Measurements from ENCODE around the genes DMBT1 and C10orf120.

DNA sequence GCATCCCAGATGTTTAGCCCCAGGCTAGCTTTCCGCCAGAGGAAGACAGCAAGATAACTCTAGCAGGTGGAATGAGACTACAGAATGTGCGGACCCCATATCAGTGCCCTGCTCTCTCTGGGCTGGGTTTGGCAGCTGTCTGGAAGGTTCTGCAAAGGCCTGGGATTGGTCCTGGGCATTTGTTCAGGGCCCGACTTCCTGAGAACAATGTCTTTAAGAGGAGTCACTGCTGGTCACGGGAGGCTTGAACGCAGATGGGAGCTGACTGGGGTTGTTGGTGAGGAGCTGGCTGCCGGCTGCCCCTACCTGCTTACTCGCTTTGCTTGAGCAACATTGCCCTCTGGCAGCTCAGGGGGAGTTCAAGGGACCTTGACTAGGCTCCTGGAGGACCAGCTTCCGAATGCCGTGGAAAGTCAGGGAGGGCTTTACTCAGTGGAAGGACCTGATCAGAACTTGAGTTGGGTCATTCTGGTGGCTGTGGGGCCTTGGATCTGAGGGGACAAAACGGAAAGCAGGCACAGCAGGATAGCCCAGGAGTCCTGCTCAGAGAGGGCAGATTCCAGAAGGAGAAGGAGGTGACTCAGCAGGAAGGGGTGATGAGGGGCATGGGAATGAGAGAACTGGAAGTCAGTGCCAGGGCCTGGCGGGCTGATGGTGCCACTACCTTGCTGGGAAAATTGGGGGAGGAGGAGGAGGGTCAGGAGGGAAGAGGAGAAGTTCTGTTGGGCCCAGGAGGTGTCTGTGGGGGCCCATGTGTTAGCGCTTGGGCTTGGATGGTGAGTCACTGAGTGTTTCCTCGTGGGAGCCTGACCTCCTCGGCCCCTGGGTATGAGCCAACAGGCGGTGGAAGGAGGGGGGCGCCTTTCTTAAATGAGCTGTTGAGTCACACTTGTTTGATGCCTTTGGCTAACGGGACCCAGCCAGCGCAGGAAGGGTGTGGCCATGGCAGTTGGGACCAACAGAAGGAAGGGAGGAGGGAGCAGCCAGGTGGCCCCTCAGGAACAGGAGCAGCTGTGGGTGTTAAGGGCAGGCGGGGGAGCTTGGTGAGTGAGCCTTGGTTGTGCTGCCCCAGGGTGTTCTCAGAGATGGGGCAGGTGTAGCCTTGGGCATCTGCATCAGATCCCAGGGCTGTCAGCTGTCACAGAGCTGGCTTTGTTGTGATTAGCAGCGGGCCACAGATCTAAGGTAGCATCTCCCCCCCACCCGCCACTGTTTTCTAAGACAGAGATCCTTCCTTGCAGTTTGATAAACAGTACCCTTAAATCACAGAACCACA lies 130.2 kb upstream of the BTBD16 start:
- PRO-cap, result no peak

DNA sequence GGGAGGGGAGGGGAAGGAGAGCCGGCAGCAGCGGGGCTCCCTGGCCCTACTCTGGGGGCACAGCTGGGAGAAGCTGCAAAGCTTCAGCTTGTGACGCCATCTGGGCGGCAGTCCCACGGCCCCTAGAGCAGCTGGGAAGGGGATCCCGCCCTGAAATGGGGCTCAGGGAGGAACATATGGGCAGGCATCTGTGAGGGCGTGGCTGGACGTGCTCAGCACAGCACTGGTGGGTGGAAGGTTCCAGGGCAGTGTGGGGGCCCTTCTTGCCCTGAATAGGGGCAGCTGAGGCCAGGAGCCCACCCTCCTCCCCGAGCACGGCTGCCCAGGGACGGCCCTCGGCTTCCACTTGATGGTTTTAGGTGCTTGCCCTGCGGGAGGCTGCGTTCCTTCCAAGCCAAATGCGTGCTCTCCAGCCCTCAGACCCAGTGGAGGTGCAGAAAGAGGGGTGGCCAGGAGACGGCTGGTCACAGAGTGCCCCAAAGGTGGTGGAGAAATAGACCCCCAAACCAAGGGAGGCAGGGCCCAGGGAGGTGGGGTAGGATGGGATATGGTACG lies 120.9 kb upstream of the BTBD16 start:
- PRO-cap, result no peak

DNA sequence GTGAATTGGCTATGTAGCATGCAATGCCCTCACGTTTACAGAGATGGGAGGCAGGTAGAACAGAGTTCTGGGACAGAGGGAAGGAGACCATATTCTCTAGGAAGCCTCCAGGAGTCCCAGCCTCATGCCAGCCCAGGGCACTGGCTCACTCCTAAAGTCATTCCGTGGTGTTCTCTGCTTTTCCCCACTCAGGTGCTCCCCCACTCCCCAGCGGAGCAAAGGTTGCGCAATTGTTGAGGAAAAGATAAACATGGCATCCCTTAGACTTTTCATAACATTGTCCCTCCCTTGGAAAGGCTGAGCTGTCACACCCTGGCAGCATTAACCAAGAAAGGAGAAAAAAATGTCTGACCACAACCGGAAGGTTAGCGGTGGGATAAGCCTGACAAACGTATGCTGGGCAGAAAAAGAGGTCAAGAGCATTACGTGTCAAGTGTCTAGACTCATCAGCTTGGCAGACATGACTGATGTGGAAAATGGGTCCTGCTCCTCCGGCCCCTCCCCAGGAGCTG lies 29.9 kb downstream of the BTBD16 start:
- PRO-cap, result no peak

- PRO-cap, result no peak
Observed at GRCh38 chr10:122375787-122375967, 1.2 kb downstream of the PLEKHA1 start.

GRCh38 chr10:122379999-122380369 lies 5.5 kb downstream of the PLEKHA1 start:
- PRO-cap, result no peak

DNA sequence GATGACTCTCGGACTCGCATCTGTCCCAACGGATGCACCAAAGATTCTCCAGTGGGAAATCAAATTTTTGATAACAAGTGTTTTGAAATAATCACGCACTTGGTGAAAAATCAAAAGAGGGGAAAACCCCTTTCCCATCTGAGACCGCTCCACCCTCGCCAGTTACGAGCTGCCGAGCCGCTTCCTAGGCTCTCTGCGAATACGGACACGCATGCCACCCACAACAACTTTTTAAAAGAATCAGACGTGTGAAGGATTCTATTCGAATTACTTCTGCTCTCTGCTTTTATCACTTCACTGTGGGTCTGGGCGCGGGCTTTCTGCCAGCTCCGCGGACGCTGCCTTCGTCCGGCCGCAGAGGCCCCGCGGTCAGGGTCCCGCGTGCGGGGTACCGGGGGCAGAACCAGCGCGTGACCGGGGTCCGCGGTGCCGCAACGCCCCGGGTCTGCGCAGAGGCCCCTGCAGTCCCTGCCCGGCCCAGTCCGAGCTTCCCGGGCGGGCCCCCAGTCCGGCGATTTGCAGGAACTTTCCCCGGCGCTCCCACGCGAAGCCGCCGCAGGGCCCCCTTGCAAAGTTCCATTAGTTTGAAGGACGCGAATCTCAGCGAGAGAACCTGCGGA lies 565 bp upstream of the HTRA1 start:
- PRO-cap, result no peak

GRCh38 chr10:122489299-122489651 lies 27.9 kb downstream of the HTRA1 start:
- PRO-cap, result no peak

DNA sequence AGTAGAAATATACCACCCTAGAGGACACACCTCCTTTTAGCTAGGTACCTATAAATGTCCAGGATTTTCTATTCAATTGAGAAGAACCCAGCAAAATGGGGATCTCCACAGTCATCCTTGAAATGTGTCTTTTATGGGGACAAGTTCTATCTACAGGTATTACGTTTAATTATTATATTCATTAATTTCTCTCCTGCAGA lies at the start of gene DMBT1:
TSS of gene DMBT1 (plus strand) at position 79 of the 200 bp plus-strand sequence.
- PRO-cap, result no peak

DNA sequence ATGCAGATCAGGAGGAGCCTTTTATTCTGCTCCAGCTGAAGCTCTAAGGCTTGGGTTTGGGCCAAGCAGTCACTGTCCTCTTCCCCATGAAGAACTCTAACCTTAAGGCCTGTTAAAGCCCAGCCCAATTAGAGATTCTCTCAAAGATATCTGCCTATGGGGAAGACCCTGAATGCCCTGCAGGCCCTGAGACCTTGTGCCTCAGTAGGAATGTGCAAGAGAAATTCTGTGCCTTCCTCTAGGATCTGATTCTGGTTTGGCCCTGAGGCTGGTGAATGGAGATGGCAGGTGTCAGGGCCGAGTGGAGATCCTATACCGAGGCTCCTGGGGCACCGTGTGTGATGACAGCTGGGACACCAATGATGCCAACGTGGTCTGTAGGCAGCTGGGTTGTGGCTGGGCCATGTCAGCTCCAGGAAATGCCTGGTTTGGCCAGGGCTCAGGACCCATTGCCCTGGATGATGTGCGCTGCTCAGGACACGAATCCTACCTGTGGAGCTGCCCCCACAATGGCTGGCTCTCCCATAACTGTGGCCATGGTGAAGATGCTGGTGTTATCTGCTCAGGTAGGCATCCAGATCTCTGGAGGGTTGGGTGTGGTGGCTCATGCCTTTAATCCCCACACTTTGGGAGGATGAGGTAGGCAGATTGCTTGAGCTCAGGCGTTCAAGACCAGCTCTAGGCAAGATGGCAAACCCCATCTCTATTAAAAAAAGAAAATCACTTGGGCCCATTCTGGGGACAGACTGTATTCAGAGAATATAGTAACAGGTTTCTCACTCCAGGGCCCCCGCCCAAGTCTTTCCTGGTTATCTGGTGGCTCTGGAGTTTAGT lies 15.8 kb downstream of the DMBT1 start:
- PRO-cap, result no peak

GRCh38 chr10:122585912-122586321 lies 25.4 kb downstream of the DMBT1 start:
- PRO-cap, result no peak

GRCh38 chr10:122643004-122643571 lies 29.6 kb upstream of the SPADH start:
- PRO-cap, result no peak

- PRO-cap, result no peak
Observed at GRCh38 chr10:122699617-122700171, at the start of gene C10orf120. TSS of gene C10orf120 (minus strand) at chr10:122699846.

DNA sequence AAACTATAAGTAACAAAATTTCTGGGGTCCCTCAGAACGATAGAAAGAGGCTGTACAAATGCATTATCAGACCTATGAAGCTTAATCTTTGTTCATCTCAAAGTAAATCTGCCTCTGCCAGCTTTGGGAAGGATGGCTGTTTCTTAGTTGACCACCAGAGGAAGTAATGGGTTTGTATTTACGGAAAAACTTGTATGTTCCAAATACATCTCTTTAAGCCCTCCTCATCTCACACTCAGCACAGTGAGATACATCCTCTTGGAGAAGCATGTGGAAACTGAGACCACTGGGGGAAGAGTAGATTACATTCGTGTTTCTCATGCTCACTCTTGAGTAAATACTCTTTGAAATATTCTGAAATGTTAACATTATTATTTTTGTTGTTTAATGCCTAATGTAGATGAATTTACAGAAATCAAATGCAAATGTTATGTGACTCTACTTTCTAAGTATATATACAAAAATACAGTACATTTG lies 1.0 kb downstream of the PSTK start:
- PRO-cap, result no peak

DNA sequence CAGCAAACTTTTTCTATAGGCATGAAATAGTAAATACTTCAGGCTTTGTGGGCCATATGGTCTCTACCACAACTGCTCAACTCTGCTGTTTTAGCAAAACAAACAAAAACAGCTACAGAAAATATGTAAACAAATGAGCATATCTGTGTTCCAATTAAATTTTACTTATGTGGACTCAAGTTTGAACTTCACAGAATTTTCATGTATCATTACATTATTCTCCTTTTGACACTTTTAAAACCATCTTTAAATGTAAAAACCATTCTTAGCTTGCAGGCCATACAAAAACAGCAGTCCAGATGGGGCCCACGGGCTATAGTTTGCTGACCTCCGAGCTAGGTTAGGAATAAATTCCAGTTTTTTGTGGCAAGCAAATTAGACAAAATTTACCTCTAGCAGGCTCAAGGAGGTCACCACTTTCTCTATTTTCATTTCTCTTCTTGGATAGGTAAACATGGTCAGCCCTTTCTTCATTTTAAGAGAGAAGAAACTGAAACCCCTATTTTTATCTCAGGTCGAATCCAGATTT lies 10.9 kb downstream of the IKZF5 start:
- PRO-cap, result no peak

GRCh38 chr10:123204984-123205524 lies 50.9 kb downstream of the BUB3 start:
- PRO-cap, result no peak

DNA sequence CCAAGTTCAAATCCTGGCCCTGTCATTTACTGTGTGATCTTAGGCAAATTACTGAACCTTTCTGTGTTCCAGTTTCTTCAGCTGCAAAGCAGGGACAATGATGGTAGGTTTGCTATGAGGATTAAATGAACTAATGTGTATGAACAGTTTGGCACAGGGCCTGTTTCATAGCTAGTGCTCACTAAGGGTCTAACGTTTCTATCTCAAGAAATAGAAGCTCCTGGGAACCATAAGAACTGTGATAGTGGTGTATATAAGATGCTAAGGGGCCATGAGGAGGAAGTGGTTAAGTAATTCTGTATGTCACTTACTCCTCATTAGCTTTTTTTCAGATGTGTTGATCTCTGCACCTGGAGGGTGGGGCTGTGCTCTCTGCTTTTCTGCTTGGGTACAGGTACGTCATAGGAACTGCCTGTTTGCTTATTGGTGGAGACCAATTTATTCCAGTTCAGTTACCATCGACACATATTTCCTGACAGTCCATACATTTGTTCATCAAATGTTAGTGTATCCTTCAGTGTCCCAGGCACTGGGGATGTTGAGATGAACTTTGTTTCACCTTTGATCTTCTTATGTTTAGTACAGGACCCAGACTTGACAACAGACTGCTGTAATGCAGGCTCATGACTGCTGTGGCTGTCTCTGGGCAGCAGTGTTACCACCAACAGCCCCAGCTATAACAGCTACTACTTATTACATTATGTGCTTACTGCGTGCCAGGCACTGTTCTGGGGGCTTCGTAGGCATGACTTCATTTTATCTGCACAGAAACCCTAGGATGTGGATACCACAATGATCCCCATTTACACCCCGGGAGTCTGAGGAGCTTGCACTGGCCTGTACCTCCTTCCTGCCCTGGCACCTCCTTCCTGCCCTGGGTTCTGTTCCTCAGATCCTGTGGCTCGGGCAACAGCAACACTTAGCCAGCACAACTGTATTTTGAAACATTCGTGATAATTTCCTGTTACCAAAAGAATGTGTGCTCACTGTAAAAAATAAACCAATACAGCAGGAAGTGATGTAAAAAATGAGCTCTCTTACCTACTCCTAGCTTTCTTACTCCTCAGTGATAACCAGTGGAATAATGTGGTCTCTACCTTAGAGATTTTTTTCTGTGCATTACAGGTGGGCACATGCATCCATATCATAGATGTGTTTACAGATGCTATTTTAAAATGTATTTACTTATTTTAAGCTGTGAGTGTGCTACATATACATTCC lies 87.4 kb downstream of the BUB3 start:
- PRO-cap, result no peak

DNA sequence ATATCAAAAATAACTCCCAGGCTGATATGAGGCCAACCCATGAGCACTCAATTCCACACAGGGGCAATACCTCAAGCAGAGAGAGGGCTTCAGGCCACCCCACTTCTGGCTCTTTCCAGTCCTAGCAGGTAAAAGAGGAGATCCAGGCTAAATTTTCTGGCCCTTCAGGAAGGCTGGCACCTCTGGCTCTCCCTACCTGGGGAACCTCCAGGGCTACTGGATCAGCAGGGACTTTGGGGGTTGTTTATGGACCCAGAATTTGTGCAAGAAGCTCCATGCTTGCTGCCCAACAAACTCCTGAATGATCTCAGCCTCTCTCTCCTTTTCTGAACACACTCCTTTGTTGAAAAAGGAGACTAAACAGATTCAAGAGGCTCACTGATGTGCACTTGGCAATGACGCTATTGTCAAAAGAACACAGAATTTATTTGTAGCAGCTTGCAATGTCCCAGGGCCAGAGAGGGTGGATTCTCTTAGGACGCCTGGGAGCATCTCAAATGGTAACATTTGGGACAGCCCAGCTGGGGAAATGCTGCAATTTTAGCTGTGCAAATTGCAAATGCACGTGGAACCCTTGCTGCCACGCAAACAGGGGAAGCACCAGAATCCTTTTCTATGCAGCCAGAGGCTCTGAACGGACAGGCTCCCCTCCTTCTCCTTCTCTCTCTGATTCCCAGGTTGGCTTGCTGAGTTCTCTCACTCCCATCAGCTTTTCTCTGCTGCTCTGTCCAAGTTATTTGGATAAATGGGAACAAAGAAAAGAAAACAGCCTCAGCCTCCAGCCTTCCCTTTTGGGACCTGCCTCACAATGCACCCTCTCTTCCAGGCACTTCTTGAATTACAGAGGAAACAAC lies 79.9 kb downstream of the GPR26 start:
- PRO-cap, result bidirectional peak, plus-strand start at position 457 of the sequence, minus-strand start at position 303 of the sequence

GRCh38 chr10:124105020-124106060 lies 11.9 kb upstream of the CHST15 start:
- PRO-cap, result no peak

- PRO-cap, result no peak
Observed at GRCh38 chr10:124136531-124136936, 43.1 kb upstream of the CHST15 start.

- PRO-cap, result no peak
Observed at GRCh38 chr10:124315625-124316102, 103.1 kb downstream of the OAT start.